ENCODE results near the genes TMEM200A, TAAR2, VNN1 and RPS12.

GRCh38 chr6:129490258-129490818, 219.6 kb downstream of the ARHGAP18 start:
- RRBS = no CpG with 5 or more reads among the region's 3 CpGs

DNA sequence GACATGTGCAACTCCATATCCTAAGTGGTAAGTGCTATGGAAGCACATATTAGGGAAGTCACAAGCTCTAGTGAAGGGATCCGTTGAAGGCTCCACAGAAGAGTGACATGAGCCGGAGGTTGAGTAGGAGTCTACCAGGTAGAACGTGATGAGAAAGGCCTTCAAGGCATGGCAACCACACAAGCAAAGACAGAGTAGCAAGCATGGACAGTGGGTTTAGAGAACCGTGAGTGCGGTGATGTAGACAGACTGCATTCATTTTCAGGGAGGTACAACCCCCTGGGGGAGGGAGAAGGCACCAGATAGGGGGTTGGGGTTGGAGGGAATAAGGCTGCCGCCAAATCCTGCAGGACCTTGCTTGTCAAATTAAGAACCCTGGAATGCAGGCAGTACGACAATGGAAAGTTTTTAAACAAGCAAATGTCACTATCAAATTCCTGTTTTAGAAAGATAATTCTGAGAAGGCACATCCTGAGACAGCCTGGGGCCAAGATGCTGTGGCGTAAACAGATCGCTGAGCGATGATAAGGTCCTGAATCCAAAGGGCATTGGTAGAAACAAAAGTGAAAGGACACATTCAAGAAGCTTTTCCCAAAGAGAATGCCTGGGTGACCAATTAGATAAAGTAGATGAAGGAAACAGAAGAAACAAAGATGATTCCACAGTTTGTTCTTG, 50.1 kb downstream of the ARHGAP18 start:
- RRBS = no CpG with 5 or more reads among the region's 10 CpGs

DNA sequence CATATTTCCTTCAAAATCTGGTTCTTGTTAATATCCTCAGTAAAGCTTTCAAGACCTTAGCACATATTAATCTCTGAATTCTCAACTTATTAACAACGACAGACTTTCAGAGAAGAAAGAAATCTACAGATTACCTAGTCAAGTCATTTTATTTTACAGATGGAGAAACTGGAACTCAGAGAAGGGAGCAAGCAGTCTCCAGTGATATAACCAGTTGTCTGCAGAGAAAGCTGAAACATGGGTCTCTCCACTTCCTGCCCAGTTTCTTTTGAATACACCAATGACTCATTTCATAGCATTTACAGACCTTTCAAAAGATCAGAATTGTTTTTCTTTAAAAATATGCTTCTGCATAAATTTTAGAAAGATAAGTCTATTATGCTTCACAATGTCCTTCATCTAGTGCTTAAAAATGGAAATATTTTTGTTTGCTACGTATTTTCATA, 37.2 kb downstream of the ARHGAP18 start:
- RRBS = no CpG with 5 or more reads among the region's 2 CpGs

DNA sequence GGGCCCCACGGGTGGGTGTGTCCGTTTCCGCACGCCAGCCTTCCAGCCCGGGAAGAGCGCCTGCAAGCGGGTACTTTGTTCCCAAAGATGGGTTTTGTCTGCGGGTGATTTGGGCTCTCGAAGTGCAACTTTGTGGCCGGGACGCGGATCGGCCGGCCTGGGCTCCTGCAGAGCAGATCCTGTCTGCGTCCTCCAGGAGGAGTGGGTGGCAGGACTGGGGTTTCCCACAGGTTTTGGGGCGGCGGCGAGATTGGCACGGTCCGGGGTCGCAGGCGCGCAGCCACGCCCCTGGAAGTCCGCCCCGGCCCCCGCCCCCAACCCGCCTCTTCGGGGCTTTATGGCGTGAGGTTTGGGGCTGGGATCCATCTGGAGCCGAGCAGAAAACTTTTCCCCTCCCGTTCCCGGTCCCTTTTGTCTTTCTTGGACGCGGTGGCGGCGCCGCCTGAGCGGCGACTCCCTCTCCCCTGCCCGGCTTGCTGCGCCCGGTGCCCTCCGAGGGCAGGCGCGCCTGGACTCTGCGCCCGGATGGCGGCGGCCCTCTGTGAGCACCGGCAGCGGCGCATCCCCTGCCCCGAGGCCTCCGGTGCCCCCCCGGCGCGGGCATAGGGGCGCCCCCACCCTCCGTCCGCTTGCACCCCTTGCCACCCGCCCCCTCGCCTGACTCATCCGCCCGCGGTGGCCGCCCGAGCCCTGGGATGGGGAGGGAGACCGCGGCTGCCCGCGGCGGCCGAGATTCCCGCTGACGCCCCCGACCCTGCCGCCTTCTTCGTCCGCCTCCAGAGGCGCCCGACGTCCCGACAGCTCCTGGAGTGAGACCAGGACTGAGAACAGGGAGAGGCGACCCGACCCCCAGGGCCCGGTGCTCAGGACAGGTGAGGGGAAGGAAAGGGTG, at the start of gene TMEM200A:
TSS of gene TMEM200A (plus strand) at position 365 of the 892 bp plus-strand sequence.
- RRBS = 2% methylated on average over 36 of the region's 87 CpGs

GRCh38 chr6:130507425-130508000, 141.7 kb downstream of the TMEM200A start:
- RRBS = 10% methylated on average over 1 of the region's 6 CpGs

DNA sequence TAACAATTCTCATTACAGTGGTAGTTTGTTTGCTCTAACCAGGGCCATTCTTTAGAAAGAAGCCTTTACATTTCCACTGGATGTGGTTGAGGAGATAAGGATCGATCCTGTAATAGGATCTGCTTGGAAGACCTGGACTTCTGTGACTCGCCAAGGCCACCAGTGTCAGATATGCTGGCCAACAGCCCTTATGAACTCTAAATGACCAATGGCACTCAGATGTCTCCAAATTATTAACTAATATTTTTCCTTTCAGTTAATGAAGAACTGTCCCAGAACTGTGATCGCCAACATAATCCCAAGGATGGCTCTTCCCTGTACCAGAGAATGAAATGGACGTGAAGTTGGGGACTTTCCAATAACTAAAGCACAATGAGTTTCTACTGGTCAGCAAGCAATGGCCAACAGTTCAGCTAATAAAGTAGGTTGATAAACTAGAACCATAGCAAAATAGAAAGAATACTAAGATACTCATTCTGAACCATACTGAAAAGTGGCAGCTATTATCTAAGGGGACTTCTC, 7.5 kb downstream of the SMLR1 start:
- RRBS = no CpG with 5 or more reads among the region's 4 CpGs

GRCh38 chr6:130864486-130864784, 37.2 kb downstream of the SMLR1 start:
- RRBS = no CpG with 5 or more reads among the region's 6 CpGs

GRCh38 chr6:130997177-130997847, 65.7 kb downstream of the EPB41L2 start:
- RRBS = no CpG with 5 or more reads among the region's 6 CpGs

DNA sequence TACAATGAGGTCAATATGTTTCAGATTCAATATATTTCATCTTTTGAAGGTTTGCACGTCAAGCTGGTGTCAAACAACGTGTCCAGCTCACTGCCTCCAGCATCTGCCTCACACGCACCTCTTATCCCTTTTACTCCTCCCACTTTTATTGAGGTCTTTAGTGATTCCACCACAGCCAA, 783 bp upstream of the EPB41L2 start:
- RRBS = no CpG with 5 or more reads among the region's 3 CpGs

- RRBS = no CpG with 5 or more reads among the region's 12 CpGs
Measured at GRCh38 chr6:131136142-131136568, 888 bp downstream of the AKAP7 start.

GRCh38 chr6:131199598-131200239, 64.5 kb downstream of the AKAP7 start:
- RRBS = no CpG with 5 or more reads among the region's 8 CpGs

DNA sequence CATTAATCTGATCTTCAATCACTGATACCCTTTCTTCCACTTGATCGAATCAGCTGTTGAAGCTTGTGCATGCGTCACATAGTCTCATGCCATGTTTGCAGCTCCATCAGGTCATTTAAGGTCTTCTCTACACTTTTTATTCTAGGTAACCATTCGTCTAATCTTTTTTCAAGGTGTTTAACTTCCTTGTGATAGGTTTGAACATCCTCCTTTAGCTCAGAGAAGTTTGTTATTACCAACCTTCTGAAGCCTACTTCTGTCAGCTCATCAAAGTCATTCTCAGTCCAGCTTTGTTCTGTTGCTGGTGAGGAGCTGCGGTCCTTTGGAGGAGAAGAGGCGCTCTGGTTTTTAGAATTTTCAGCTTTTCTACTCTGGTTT, 42.1 kb upstream of the ARG1 start:
- RRBS = no CpG with 5 or more reads among the region's 5 CpGs

- RRBS = no CpG with 5 or more reads among the region's 8 CpGs
Measured at GRCh38 chr6:131635333-131635804, 1.7 kb upstream of the ENPP3 start.

DNA sequence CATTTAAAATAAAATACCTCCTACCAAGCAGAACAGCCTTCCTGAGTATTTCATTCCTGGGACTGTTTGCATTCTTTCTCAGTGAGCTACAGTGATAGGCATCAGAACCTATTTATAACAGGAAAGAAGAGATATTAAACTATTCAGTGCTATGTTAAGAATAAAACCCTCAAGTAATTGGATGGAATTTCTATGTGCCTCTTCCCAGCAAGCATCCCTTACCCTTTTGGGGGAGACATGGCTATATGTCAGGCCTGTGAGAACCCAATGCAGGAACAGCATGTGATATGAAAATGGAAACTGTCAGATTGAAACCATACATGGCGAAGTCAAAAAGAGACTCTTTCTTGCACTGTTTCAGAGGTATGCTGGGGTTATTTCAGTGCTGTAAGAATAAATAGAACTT, 133.8 kb upstream of the CCN2 start:
- RRBS = no CpG with 5 or more reads among the region's 1 CpG

- RRBS = no CpG with 5 or more reads among the region's 5 CpGs
Measured at GRCh38 chr6:132333469-132334026, 67.7 kb downstream of the MOXD1 start.

DNA sequence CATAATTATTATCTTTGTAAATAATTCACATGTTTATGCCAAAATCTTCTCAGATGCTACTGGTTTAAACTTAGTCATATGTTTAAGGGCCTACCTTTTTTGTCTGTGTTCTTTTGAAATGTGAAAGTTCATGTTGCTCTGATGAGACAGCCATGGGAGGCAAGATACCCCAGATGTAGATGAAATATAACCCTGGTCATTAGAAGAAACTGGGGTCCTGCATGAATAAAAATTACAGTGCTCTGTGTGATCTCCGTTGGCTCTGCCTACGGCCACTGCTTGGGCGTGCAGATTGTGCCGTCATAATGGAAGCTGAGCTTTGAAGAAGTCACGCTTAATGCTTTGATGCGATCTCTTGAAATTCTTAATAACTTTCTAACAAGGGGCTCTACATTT, at the start of gene TAAR2:
TSS of gene TAAR2 (minus strand) at position 154 of the 396 bp plus-strand sequence.
- RRBS = no CpG with 5 or more reads among the region's 6 CpGs

- RRBS = no CpG with 5 or more reads among the region's 11 CpGs
Measured at GRCh38 chr6:132713559-132714601, at the start of gene VNN1. Gene VNN1, minus strand, starts transcription at chr6:132714055.

- RRBS = 3% methylated on average over 9 of the region's 47 CpGs
Measured at GRCh38 chr6:132814466-132815590, at the start of gene RPS12. Gene RPS12, plus strand, starts transcription at chr6:132814569.

DNA sequence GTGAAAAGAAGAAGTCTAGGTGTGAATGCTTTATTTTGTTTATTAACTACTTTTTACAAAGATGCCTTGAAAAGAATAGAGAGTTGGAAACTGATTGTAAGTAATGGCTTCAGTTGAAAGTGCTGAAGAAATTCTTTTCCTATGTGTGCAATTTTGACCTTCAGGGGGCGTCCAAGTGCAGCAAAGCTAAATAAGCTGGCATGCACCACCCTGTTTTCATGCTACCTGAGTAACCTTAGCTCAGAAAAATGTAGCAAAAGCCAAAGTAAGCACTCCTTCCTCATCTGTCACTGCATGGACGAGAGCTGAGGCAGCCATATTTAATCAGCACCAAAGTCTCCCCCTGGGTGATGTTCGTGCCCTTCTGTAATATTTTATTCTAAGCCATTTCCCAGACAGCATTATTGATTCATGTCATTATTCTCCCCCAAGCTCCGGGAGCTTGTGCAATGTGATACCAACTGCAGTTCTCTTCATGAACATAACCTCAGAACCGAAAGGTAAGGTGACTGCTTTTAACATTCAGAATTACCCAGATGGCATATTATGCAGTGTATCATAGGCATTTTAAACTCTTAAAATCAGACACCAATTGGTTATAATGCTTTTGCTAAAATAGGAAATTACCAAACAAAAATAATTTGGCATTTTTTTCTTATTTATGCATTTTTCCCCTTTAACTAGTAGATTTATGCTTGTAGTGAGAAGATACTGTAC, 123.2 kb downstream of the RPS12 start:
- RRBS = no CpG with 5 or more reads among the region's 5 CpGs

DNA sequence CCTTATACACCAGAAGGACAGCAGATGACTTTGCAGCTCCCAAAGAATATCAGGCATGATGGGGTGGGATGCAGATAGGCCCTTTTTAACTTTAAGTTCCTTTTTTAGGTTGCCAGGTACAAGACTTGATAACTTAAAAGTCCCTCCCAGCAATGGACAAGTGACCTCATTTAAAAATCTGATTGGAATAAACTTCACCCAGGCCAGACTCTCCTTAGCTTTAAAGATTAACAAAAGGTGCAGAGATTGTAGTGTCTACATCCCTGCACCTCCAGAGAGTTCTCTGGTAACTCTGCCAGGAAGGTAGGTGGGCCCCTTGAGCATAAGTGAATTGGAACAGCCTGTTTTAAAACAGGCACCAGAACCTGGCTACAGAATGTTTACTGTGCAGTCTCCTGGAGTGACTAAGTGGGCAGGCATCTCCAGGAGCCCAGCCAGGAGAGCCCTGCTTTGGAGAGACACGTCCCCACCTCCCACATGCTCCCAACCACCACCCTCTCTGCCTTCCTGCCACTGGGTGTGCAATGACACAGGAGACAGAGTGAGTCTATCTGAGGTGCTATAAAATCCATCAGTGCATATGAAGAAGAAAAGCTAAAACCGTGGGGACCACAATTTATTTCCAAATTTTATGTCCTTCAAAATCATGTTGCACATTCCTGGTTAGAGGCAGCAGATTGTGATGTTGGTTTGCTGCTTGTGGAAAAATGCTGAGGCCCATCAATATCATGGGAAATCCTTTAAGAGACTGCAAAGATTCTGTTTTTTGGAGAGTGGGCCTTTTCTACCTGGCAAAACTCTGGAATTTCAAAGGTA, 110.3 kb upstream of the EYA4 start:
- RRBS = no CpG with 5 or more reads among the region's 2 CpGs

Measured in cardiac fibroblast (primary cell).